Spleen (tissue), 7 donors: ENCODE data around the gene RPGRIP1L.

GRCh38 chr16:50766397-50766834 lies 24.5 kb downstream of the CYLD start:
- PRO-cap, 4 experiments: no peak in any of the 4 experiments
- RAMPAGE, long total RNA, 4 experiments: no peak in any of the 4 experiments

- PRO-cap, 4 experiments: no peak in any of the 4 experiments
- RAMPAGE, long total RNA, 4 experiments: no peak in any of the 4 experiments
Observed at GRCh38 chr16:50879021-50879633, 137.2 kb downstream of the CYLD start.

DNA sequence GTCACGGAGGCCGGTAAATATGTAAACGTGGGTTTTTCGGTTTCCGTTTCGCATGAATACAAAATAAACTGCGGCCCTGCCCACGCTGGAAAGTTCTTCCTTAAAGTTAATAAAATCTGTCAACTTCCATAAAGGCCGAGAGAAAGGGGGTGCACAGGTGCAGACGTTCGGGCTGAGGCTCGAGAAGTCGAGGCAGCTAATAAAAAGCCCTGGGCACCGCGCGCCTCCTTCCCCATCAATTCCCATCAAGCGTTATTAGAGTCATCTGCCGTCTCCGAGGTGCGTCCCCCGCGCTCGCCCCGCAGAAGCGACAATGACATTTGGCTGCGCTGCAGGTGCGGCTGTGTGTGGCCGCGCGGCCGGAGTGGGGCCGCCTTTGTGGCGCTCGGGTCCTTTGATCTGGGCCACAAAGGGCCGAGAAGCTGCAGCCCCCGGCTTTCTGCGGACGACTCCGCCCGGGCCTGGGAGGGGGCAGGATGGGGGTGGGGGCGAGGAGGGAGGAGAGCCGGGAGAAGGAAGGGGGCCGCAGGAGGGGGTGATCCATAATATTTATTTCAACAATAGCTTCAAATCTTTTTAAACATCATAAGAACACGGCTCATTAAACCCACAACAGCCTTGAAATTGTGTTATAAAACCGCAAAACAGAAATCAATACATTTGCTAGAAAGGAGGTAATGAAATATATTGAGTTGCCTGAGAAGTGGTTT lies 37.3 kb downstream of the SALL1 start:
- PRO-cap, 4 experiments: no peak in any of the 4 experiments
- RAMPAGE, long total RNA, 4 experiments: no peak in any of the 4 experiments

DNA sequence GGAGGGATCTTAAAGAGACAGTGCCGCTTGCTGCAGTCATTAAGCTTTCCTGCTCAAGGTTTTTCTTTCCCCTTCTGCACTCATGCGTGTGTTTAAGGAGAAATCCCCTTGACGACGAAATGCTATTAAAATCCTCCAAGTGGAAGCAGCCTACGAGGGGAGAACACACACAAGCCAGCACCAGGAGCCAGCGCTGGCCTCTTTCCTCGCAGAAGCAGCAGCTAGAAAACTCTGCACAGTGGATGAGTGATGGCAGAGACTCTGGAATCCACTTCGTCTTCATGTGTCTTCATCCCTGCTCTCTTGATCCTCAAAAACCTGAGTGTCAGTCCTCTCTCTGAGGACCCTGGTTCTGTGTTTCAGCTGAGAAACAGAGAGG lies 21.9 kb downstream of the SALL1 start:
- PRO-cap, 4 experiments: no peak in any of the 4 experiments
- RAMPAGE, long total RNA, 4 experiments: no peak in any of the 4 experiments

- PRO-cap, 4 experiments: no peak in any of the 4 experiments
- RAMPAGE, long total RNA, 4 experiments: no peak in any of the 4 experiments
Observed at GRCh38 chr16:51134031-51135016, 16.7 kb downstream of the SALL1 start.

DNA sequence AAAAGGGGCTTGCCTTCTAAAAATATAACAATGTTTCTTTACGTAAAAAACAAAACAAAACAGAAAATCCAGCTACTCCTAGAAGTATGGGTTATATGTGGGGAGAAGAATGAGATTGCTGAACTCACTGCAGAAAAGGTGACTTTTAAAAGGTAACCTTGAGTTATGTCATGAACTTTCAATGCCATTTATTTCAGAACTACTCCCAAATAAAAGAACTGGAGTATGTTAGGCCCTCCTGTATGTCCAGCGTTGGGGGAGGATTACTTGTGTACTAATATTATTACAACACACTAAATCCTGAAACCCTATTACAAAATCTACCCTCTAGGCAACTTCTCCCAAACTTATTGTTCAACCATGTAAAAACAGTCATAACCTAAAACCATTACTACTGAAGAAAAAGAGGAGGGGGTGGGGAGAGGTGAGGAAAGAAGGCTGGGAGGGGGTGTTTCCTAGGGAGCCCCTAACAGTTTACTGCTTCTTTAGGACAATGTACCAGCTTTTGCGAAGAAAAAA lies 2.5 kb downstream of the SALL1 start:
- PRO-cap, 4 experiments: no peak in any of the 4 experiments
- RAMPAGE, long total RNA, 4 experiments: no peak in any of the 4 experiments

GRCh38 chr16:51243933-51244132 lies 92.8 kb upstream of the SALL1 start:
- PRO-cap, 4 experiments: no peak in any of the 4 experiments
- RAMPAGE, long total RNA, 4 experiments: no peak in any of the 4 experiments

- PRO-cap, 4 experiments: no peak in any of the 4 experiments
- RAMPAGE, long total RNA, 4 experiments: no peak in any of the 4 experiments
Observed at GRCh38 chr16:51523368-51523829, 372.3 kb upstream of the SALL1 start.

GRCh38 chr16:51526510-51527062 lies 375.5 kb upstream of the SALL1 start:
- PRO-cap, 4 experiments: no peak in any of the 4 experiments
- RAMPAGE, long total RNA, 4 experiments: no peak in any of the 4 experiments

DNA sequence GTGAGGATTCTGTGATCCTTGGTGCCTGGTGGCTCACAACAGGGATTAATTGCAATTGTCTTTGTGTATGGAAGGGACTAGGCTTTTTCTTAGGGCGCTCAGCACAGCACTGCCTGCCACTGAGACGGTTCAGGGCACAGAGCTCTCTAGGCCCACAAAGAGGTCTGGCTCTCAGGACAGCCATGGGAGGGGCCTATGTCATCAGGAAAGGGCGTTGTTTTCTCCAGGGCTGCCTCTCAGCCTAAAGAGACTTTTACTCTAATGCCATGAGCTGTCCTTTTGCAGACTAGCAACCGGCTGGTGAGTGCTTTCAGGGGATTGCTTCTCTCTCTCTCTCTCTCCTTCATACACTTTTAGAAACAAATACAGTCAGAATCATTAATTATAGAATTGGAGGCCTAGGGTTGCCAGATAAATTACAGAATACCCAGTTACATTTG lies 612.3 kb upstream of the SALL1 start:
- PRO-cap, 4 experiments: no peak in any of the 4 experiments
- RAMPAGE, long total RNA, 4 experiments: no peak in any of the 4 experiments

GRCh38 chr16:52611753-52612530 lies 65.0 kb upstream of the TOX3 start:
- PRO-cap, 4 experiments: no peak in any of the 4 experiments
- RAMPAGE, long total RNA, 4 experiments: no peak in any of the 4 experiments

DNA sequence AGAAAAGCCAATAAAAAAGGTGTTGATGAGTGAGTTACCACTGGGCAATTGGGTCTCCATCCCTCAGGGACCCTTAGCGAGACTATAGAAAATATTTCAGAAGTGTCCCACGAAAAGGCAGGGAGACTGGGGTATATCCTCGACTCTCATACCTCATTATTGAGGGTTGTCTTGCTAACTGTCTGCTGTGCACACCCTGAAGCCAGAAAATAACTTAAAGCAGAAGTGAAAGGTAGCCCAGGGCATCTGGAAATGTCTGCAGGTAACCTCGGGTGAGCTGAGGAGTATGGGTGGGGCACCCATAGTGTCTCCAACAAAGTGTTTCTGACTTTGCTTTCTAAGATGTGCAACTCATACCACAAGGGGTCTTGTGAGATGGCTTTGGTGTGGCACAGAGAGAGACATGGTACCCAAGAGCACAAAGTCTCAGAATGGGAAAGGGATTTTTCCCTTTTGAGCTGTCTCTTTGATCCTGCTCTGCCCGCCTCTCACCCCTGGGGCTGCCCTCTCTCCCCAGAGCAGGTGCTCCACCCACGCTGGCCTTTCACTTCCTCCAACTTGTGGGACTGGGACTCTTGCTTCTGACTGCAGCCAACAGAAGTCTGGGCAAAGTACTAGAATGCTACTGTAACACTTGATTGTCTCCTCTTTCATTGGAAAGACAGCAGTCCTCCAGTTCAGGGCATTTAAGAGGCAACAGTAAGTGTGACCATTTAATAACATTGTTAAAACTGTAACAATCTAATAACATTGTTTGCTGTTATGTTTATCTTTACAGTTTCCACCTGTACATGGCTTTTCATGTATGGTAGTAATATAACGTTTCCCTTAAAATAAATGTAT lies 7.0 kb downstream of the CHD9 start:
- PRO-cap, 4 experiments: peak in 1 of 4 experiments; most common minus-strand start position 210 of the sequence (in 1)
- RAMPAGE, long total RNA, 4 experiments: no peak in any of the 4 experiments

DNA sequence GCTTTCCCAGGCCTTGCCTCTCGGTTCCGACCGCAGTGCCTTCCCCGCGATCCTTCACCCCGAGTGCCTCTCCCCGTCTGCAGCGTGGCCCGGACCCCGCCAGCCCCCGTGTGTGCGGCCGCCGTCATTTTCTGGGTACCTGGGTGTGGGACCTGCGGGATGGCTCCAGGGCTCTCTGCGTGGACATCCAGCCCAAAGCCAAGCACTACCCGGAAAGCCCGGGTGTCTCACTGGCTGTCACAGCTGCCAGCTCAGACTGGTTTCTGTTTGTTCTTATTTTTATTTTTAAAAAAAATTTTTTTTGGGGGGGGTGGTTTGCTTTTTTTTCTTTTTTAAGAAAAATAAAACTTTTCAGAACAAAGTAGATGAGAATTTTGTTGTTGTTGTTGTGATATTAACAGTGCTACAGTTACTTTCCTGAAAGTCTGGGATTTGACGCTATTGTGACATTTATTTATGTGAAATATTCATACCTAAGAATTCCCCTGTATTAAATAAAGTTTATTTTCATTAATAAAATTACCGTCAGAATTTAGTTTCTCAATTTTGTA lies 77.1 kb downstream of the CHD9 start:
- PRO-cap, 4 experiments: peak in 2 of 4 experiments; most common plus-strand start position 35 of the sequence (in 1); most common minus-strand start position 258 of the sequence (in 1)
- RAMPAGE, long total RNA, 4 experiments: no peak in any of the 4 experiments

- PRO-cap, 4 experiments: no peak in any of the 4 experiments
- RAMPAGE, long total RNA, 4 experiments: no peak in any of the 4 experiments
Observed at GRCh38 chr16:53134671-53135877, 80.3 kb downstream of the CHD9 start.

GRCh38 chr16:53207661-53208753 lies 153.2 kb downstream of the CHD9 start:
- PRO-cap, 4 experiments: peak in 4 of 4 experiments; most common plus-strand start chr16:53208444 (in 3); most common minus-strand start chr16:53208463 (in 2)
- RAMPAGE, long total RNA, 4 experiments: start-site peak on the plus strand in 1 of 4 experiments, at chr16:53207949-53208486 at its widest, 31 to 203 reads per replicate

DNA sequence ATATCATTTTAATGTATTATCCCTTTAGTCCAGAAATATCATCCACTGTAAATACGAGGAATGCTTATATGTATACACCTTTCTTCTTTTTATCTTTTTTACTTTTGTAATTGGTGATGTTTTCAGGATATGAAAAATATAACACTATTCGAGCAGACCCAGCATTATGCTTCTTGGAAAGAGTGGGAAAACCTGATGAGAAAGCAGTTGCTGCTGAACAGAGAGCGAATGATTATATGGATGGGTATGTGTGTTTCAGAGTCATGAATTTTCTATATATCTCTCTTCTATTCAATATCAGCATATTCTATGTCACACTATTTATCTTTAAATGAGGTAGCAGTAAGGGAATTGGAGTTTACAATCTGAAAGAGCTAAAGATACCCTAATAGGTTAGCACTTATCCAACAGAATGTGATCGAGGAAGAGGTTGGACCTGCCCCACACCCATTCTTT lies 148.1 kb upstream of the RBL2 start:
- PRO-cap, 4 experiments: no peak in any of the 4 experiments
- RAMPAGE, long total RNA, 4 experiments: no peak in any of the 4 experiments

DNA sequence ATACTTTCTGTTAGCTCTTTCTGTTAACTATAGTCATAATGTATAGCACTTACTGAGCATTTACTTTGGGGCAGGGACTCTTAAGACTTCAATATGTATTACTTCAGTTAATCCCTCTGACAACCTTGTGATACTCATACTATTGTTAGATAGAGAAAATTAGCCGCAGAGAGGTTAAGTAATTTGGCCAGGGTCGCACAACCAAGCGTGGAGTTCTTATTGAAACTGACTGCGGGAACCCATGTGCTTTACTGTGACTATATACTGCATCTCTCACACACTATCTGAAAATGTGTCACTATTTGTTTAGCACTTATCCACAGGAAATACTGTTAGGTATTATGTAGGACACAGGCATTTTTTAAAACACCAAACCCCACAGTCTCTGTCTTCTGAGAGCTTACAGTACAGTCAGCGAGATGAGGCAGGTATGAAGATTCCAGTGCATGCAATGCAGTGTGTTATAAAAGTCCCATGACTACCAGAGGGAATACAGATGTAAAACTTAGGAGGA lies 11.2 kb downstream of the RBL2 start:
- PRO-cap, 4 experiments: peak in 2 of 4 experiments; most common plus-strand start position 388 of the sequence (in 1); most common minus-strand start position 286 of the sequence (in 1)
- RAMPAGE, long total RNA, 4 experiments: start-site peak on the plus strand in 1 of 4 experiments, centred at position 394 of the sequence, 92 reads per replicate

GRCh38 chr16:53703496-53704453 lies at the start of gene RPGRIP1L:
Gene RPGRIP1L (minus strand): TSS chr16:53703859.
- PRO-cap, 4 experiments: peak in 4 of 4 experiments; most common plus-strand start chr16:53704156 (in 3); most common minus-strand start chr16:53703889 (in 2)
- RAMPAGE, long total RNA, 4 experiments: start-site peak on the plus strand in 4 of 4 experiments, at chr16:53704155-53704167 at its widest, 67 to 613 reads per replicate; start-site peak on the minus strand in 4 of 4 experiments, at chr16:53703823-53703867 at its widest, 15 to 168 reads per replicate

DNA sequence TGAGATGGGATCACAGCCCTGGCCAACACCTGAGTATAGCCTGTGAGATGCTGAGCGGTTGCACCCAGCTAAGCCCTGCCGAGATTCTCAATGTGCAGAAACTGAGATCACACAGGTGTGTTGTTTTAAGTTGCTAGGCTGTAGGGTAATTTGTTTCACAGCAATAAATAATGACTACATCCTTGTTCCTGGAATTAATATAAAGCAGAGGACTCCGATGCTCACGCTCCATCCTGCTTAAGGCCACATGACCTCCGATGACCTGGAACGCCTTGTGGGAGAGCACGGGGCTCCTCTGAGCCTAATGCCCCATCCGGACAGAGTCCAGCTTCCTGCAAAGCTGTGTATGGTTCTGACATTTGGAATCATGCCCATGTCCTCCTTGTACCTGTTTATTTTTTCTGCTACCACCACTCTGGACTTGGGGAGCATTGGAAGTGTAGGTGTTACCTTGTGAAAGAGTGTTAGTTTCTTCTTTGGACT lies 125.6 kb downstream of the IRX3 start:
- PRO-cap, 4 experiments: no peak in any of the 4 experiments
- RAMPAGE, long total RNA, 4 experiments: no peak in any of the 4 experiments

- PRO-cap, 4 experiments: no peak in any of the 4 experiments
- RAMPAGE, long total RNA, 4 experiments: no peak in any of the 4 experiments
Observed at GRCh38 chr16:54266357-54267048, 20.1 kb downstream of the IRX3 start.